Neural progenitor cell (in vitro differentiated cells): Measurements from ENCODE around the gene CCER1.

GRCh38 chr12:80103075-80103491, 3.7 kb downstream of the OTOGL start:
- RAMPAGE, long total RNA = no peak

GRCh38 chr12:80513322-80513588, 69.2 kb downstream of the PTPRQ start:
- RAMPAGE, long total RNA = no peak

DNA sequence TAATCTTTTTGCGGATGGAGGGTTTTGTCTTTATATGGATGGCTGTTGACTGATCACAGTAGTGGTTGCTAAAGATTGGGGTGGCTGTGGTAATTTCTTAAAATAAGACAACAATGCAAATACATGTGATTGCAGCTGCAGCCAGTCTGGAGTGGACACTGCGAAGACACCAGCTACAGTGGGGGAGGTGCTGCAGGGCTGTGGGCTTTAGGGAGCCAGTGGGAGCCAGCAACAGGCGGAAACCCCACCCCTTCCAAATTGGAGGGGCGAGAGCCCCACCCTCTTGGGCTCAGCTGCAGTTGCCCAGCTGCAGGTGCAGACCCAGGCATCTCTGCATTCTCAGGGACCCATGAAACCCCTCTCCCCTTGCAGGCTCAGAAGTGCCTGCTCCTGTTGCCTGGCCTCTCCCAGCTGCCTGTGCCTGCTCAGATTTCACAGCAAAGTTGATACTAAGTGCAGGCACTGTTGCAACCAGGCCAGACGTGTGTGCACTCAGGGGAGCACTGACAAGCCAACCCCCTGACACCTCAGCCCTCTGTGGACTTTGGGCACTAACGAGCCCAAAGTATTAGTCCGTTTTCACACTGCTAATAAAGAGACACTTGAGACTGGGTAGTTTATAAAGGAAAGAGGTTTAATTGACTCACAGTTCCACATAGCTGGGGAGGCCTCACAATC, 104.9 kb downstream of the MYF5 start:
- RAMPAGE, long total RNA = no peak

DNA sequence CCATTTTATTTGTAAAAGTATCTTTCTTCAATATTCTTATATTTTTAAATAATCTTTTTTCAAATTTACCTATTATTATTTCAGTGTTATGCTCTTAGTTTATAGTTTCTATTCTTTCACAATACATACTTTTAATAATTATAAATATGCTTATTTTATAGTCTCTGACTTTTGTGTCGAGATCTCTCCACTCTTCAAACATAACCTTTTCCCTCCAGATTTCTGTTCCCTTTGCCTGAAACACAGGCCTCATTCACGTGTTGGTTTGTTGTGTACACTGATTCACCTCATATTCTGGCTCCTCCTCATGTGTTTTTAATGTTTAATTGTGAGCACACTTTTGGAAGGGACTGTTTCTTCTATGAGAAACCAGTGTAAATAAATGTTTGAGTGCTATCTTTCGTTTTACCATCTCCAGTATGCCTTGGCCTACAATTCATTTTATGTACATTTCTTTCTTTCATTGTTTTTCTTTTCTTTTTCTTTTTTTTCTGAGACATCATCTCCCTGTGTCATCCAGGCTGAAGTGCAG, 20.1 kb downstream of the LIN7A start:
- RAMPAGE, long total RNA = no peak

DNA sequence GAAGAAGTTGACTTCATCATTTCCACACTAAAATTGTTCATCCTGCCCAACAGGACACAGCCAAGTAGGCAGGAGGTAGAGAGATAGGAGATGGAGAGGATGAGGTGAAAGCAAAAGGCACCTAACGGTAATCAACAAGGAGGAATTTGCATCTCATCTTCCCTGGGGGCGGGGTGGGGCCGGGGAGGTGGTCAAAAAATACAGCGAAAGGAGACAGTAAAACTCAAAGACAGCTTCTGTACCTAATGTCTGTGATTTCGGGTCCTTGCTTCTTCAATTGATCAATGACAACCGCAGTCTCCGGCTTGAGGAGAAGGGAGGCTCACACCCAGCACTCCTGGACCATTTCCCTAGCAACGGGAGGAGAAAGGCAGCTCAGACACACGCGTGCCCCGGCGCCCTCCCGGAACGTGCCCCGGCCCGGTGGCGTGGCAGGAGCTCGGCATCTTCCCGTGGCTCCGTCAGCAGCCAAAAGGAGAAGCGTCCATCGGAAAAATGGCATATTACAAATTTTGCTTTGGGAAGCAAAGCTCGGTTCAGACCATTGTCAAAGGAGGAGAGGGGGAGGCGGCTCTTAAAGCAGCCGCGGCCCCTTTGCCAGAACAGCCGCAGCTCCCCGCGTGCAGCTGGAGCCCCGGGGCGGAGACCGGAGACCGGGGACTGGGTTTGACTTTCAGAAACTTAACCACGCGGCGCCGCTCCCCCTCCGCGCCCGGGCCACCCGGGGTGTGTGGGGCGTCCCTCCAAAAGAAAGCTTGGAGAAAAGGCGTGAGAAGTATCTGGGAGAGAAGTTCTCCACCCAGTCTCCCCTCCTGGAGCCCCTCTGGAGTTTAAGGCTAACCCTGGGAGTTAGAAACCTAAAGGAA, 759 bp downstream of the PPFIA2 start:
- RAMPAGE, long total RNA = no peak

DNA sequence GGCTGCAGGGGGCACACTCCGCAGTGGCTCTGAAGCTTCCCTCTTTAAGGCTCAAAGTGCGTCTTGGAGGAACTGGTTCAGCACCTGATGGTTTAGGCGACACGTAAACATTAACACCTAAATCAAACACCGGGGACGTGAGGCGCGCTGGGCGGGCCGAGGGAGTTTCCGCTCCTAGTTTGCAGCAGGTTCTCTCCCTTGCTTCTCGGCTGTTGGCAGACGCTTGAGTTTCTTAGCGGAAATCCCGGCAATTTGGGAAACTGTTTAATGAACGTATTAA, 931 bp downstream of the TMTC2 start:
- RAMPAGE, long total RNA = no peak

DNA sequence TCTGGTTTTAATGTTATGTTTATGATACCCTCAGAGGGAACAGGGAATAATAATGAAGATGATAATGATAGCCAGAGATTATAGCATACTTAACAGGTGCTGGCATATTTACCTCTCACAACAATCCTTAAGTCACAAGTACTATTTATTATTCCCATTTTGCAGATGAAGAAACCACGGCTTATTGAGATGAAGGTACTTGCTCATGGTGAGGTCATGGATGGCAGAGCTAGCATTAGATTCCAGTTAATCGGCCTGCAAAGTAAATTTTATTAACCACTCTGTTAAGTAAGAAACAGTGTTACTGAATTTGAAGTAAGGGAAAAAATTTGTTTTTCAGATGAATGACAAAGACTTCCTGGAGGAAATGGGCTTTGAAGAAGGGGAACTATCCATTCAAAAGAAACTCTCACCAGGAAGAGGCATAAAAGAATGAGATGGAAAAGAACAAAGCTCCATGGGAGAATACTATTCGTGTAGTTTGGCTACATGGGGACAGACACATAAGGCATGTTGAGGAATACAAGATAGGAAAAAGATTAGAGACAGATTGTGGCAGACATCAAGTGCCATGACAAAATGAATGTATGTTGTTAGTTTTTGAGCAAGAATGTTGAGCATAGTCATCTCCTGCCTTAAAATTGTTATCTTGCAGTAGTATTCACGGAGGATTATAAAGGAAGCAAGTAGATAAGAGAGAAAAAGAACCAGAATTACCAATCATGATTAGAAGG, 127.4 kb downstream of the TMTC2 start:
- RAMPAGE, long total RNA = no peak

- RAMPAGE, long total RNA = no peak
Observed at GRCh38 chr12:85036729-85037029, 528 bp downstream of the LRRIQ1 start.

DNA sequence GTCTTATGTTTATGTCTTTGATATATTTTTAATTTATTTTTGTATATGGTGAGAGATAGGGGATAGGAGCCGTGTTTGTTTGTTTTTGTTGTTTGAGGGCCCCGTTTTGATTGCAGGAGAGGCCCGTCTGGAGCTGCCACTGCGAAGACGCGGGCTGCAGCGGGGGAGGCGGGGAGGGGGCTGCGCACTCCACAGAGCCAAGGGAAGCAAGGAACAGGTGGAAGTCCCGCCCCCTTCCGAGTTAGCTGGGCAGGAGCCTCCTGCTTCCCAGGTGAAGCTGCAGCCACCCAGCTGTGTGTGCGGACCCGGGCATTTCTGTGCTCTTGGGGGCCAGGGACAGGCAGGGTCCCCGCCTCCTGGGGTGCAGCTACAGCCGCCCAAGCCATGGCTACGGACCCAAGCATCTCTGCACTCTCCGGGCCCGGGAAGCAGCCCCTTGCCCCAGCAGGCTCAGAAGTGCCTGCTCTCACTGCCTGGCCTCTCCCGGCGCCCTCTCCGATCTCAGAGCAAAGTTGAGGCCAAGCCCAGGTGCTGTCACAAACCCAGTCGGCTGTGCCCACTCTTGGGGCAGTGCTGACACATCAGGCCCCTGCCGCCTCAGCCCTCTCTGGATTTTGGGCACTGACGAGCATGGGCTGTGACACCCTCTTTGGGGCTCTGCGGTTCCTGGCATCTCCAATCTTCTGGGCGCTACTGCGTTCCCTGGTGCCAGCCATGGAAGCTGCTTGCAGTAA, 8.3 kb upstream of the MGAT4C start:
- RAMPAGE, long total RNA = no peak

DNA sequence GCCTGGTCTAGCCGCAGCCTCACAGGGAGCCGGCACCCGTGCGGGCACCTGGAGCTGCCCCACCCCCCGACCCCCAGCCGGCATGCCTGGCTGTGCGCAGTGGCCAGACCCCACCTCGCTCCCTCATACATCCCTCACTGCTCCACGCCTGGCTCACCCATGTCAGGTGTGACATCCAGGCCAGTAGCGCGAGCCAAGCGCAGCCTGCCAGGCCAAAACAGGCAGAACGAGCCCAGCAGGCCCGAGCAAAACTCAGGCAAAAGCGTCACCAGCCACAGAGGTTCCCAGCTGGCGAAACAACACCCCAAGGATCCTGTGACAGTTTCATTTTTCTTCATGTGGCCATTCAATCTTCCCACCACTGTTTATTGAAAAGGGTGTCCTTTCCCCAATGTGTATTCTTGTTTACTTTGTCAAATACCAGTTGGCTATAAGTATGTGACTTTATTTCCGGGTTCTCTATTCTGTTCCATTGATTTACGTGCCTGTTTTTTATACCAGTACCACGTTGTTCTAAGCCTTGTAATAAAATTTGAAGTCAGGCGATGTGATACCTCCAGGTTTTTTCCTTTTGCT, 8.9 kb upstream of the MGAT4C start:
- RAMPAGE, long total RNA = no peak

DNA sequence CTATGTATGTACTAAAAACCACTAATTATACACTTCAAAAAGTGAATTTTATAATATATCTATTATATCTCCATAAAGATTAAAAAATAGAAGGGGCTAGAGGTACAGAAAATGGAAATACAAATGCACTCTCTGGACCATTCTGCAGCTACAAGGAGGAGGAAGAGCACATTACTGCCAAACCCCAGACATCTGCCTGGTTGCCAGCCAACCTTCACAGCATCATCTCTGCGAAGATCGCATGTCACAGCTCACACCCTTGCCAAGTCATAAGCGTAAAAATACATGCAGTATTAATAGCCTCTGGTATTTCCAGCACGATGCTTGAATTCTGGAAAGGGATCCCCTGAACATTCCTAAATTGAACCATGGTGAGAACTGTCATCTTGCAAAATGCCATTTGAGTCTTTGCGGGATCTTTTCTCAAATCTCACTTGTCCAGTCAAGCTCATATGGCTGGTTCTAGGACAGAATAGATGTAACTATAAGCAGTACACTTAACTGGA, 211.7 kb downstream of the DUSP6 start:
- RAMPAGE, long total RNA = no peak

DNA sequence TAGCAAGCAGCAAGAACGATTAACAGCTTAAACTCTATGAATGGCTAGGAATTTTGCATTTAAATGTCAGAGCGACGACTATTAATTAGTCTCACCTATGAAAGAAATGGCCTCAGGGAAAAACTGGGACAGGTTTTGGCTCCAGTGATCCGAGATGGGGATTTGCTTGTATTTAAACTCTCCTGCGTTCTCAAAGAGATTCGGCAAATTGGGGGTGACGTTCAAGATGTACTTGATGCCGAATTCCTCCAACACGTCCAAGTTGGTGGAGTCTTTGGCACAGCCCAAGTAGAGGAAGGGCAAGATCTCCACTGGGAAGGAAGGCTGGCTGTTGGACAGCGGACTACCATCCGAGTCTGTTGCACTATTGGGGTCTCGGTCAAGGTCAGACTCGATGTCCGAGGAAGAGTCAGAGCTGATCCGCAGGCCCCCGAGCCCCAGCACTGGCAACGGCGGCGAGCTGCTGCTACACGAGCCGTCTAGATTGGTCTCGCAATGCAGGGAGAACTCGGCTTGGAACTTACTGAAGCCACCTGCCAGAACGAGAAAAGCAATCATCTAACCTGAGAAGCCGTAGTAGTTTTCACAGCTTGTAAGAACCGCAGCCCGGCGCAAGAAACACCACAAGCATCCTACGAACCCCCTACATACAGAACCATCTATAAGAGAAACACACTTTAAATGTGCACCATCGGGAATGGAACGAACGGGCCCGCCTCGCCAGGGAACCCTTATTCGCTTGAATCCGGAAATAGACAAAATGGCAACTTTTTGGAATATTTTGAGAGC, 1.6 kb downstream of the DUSP6 start:
- RAMPAGE, long total RNA = no peak

- RAMPAGE, long total RNA = no peak
Observed at GRCh38 chr12:89375597-89376288, 23.4 kb upstream of the DUSP6 start.

GRCh38 chr12:89697581-89698086, 11.0 kb downstream of the ATP2B1 start:
- RAMPAGE, long total RNA = no peak

DNA sequence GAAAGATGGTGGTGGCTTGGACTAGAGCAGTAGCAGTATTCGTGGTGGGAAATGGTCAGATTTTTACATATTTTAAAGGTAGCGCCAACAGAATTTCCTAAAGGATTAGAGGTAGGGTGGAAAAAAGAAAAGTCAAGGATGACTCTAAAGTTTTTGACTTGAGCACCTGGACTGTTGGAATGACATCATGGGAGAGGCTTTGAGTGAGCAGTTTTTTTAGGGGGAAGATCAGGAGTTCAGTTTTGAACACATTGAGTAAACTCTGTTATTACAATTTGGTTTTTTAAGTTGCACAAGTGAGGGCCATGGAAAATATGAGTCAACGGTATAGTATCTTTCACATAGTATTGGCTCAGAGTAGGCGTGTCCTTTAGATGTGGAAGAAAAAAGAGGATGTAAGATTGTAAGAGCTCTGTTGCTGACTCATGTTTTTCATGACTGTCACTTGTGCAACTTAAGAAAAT, 47.9 kb upstream of the ATP2B1 start:
- RAMPAGE, long total RNA = no peak

- RAMPAGE, long total RNA = no peak
Observed at GRCh38 chr12:89880760-89881039, 172.1 kb upstream of the ATP2B1 start.

- RAMPAGE, long total RNA = no peak
Observed at GRCh38 chr12:89947678-89948515, 239.3 kb upstream of the ATP2B1 start.

GRCh38 chr12:89960544-89961156, 252.0 kb upstream of the ATP2B1 start:
- RAMPAGE, long total RNA = no peak

GRCh38 chr12:90955103-90955453, at the start of gene CCER1:
CCER1 (minus strand) TSS chr12:90955176.
- RAMPAGE, long total RNA = no peak

- RAMPAGE, long total RNA = no peak
Observed at GRCh38 chr12:91272305-91273210, 89.9 kb upstream of the DCN start.